ReNcell CX (cell line): ENCODE measurements around a stretch of chr12.

- PRO-cap = no peak
Measured at GRCh38 chr12:2063976-2064836, 11.4 kb downstream of the CACNA1C start.

GRCh38 chr12:2068959-2069636 is 16.3 kb downstream of the CACNA1C start:
- PRO-cap = no peak

DNA sequence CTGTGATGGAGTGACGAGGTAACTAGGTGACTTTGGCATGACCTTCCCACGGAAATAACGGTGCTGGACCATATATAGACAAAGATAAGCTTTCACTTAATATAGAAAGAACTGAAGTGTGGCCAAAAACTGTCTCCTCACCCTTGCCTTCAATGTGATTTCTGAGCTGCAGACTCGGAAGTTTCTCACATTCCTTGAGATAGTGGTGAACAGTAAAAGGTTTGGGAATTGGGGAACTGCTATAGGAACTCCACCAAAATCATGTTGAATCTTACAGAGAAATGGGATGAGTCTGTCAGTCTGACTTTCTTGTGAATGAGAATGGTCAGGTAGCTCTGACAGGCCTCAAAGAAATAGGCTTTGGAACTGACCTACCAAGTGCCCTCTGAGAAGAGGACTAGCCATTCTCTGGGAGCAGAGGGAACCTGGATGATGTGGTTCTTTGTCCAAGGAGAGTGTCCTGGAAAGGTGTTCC is 185.5 kb downstream of the CACNA1C start:
- PRO-cap = no peak

- PRO-cap = no peak
Measured at GRCh38 chr12:2539768-2540376, 254.9 kb upstream of the FKBP4 start.

DNA sequence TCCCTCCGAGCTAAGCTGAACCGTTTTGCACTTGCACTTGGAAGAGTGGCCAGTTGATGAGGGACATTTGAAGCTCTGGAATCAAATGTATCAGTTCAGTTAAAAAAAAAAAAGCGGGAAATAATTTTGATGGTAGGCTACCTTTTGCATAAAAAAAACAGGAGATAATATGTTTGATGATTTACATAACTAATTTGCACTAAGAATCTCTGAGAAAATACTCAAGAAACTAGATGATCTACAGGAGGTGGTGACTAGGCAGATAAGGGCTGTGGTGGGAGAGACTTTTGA is 118.2 kb upstream of the FKBP4 start:
- PRO-cap = no peak

GRCh38 chr12:2683828-2684299 is 110.9 kb upstream of the FKBP4 start:
- PRO-cap = no peak

- PRO-cap = no peak
Measured at GRCh38 chr12:2845158-2845808, 10.4 kb upstream of the NRIP2 start.

DNA sequence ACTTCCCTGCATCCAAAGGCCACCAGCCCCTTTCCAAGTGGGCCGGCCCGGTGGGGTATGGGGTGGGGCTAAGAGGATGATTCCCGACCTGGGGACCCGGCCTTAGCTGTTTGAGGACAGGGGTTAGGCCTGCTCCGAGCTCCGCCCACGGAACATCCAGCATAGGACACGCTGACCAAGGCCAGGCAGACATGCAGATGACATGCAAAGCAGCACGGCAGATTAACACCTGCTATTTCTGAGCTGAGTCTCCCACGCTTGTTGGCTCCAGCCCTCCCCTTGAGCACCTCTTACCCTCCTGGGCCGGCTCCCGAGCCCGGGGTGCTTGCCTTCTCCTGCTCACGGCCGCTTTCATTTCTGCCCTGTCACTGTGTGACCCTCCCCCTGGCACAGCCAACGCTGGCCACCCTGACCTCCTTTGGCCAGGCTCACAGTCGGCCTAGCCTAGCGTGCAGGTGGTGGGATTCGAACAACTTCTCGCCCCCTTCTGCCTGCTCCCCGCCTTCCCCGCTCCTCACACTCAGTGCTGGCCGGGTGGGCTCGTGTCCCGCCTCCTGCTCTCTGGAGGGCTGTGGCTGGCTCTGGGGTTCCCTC is 40.2 kb downstream of the TEAD4 start:
- PRO-cap = no peak

DNA sequence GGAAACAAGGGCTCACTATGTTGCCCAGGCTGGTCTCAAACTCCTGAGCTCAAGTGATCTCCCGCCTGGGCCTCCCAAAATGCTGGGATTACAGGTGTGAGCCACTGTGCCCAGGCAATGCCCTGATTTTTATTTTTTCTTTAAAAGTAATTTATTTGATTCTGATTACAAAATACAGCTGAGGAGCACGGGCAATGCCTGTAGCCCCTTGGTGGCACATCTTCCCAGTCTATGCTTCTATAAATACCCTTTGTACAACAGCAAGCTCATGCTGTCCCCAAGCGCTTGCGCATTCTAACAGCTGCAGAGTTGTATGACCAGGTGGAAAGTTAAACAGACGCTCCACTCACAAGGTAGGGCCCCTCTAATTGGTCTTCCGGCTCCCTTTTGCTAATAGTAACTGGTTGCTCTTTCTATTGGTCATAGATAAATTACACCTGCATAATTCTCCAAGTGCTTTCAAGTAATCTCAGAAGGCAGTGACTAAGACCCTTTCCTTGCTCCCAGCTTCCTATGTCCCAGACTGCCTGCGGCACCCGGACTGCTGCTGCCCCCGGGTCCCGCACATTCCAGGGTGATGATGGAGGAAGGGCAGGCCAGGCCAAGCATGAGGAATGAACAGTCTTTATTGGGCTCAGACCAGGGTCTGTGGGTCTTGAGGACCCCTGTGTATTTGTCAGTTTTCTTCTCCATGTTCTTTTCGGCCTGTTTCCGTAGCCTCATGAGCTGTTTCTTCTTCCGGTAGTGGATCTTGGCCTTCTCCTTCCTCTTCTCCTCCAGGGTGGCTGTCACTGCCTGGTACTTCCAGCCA is 6.1 kb upstream of the TSPAN9 start:
- PRO-cap = no peak

DNA sequence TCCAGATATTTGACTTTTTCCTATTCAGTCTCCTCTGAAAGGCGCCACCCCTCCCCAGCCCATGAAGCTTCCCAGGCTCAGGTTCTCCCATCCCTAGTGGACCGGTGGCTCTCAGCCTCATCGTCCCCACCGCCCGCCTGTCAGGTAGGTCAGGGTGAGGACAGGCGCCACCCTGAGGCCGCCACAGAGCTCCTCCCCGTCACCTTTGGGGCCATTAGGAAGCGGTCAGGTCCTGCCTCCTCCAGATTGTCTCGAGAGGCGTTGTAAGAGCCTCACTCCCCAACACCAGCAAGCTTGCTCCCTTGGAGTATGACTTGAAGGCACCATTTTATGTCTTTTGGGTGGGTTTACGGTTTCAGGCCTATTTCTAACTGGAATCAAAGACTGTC is 55.5 kb downstream of the TSPAN9 start:
- PRO-cap = no peak

- PRO-cap = no peak
Measured at GRCh38 chr12:3200981-3202137, 124.2 kb downstream of the TSPAN9 start.

DNA sequence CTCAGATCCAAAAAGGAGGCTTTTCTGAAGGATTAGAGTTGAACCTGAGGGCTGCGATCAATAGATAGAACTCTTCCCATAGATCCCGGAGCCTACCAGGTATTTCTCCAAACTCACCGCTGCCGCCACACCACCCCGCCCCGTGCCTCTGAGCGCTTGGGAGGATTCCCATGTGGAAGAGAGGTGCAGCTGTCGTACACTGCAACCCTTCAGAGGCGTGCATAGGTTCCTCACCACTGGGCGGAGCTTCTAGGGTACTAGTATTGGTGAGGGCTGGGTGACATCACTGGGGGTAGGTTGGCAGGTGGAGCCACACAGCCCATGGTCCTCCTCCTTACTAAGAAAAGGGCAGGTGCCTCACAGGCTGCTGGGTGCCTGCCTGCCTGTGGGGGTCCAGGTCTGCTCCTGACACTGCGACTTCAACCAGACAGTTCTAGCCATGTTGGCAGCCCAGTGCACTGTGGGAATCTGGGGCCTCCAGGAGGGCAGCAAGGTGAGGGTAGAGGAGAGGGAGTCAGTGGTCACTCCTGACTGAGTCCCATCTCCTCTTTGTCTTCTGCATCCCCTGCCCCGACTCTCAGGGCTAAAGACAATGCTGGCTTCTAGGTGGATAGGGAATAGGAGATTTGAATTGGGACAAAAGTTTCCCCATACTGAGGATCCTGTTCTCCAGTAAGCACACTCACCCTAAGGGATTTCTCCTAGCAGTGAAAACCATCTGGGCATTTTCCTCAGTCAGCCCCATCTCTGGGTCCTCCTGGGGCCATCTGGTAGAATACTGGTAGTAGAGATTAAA is 127.2 kb downstream of the TSPAN9 start:
- PRO-cap = no peak

DNA sequence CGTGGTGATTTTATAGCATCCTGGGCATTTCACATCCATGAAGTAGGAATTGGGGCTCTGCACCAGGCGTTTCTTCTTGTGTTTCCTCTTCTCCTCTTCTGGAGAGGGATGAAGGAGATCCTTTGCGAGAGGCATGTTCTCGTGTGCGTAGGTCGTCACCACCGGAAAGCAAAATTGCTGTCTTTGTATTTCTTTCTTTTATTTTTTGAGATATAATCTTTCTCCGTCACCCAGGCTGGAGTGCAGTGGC is 134.5 kb downstream of the TSPAN9 start:
- PRO-cap = no peak

DNA sequence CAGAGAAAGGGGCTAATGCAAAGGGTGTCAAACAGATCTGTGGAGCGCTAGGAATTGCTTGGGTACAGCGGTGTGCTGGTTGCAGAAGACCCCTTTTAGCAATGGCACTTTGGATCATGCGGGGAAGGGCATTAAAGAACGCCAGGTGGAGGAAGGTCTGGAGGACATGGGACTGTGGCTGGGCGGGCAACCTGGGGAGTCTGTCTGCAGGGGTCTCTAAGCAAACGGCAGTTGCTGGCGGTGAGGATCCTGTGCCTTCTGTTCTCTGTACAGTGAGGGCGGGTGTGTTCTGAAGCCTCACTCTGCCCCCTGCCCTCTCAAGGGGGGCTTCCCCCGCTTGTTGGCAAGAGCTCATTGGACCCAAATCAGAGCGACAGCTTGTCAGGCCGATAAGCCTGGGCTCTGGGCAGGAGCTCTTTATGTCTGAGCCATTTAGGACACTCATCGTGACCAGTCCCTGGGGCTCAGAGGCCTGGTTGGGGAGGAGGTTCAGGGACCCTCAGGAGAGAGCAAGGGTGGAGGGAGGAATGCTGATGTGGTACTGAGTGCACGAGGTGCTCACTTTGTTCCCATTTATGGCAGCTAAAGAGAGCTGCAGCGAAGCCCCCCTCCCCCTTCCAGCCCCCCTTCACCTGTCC is 136.0 kb downstream of the TSPAN9 start:
- PRO-cap = no peak

DNA sequence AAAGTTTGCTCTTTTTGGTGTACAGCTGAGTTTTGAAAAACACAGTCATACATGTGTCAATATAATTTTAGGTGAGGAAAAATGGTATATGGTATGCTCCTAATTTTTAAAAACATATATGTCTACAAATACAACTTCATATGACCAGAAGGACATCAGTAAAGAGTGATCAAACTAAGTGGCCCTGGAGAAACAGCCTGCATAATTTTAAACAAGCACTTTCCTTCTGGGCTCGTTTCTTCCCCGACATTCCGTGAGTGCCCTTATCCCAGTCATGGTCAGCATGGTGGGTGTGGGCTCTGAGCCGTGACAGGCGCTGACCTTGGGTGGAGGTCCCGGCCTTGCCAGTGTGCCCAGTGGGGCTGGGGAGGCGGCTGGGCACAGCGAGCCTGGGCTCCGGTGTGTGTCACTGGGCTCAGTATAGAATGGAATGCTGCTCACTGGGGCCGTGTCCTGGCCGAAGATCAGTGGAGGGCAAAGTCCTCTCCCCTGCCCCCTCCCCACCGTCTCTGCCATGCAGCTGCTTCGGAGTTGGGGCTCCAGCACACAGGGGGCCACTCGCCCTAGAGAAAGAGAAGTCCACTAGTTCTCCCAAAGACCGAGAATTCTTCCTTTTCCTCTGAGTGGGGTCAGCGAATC is 164.3 kb downstream of the TSPAN9 start:
- PRO-cap = no peak

GRCh38 chr12:3310963-3311460 is 180.0 kb upstream of the PRMT8 start:
- PRO-cap = no peak

DNA sequence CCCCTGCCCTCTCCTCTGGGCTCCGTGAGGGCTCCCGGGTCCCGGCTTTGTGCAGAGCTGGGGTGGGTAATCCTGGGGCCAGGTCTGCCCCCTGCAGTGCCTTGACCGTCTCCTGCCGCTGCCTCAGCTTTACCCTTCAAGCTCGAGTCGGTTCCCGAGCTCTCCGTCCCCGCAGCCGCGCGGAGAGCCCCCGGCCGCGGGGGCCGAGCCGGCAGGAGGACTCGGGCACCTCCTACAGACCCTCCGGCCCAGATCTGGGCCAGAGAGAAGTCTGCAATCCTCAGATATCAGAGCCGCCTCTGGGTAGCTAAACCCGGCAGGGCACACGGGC is 996 bp downstream of the PRMT8 start:
- PRO-cap = no peak

- PRO-cap = no peak
Measured at GRCh38 chr12:3950722-3951017, 77.5 kb upstream of the PARP11 start.

GRCh38 chr12:4015394-4015932 is 142.3 kb upstream of the PARP11 start:
- PRO-cap = no peak

GRCh38 chr12:4477143-4477497 is 31.5 kb upstream of the FGF6 start:
- PRO-cap = no peak